Hair follicular keratinocyte (primary cell): ENCODE data around the gene FOLR2.

DNA sequence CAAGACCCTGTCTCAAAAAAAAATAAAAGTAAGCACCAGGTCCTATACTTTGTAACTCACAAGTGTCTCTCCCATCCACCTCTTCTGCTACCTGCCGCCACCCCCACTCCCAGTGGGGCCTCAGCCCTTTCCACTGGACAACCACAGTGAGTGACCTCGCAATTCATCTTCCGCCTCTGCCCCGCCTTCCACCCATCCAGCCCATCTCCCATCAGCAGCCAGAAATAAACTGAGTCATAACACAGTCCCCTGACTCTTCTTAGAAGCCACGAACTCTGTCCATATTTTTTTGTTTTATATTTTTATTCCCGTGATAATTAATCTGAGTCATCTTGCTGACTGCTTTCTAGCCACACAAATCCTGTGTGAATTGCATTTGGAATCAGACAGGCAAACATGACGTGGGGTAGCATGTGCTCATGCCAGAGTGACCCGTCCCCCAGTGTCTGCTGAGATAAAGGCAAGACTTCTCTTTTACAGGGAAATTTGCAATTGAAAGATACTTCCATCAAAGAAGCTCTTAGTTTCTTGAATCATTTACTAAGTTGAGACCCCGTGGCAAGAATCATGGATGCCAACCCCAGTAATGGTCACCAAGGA, 7.0 kb downstream of the FADD start:
- RAMPAGE, long total RNA = no peak

DNA sequence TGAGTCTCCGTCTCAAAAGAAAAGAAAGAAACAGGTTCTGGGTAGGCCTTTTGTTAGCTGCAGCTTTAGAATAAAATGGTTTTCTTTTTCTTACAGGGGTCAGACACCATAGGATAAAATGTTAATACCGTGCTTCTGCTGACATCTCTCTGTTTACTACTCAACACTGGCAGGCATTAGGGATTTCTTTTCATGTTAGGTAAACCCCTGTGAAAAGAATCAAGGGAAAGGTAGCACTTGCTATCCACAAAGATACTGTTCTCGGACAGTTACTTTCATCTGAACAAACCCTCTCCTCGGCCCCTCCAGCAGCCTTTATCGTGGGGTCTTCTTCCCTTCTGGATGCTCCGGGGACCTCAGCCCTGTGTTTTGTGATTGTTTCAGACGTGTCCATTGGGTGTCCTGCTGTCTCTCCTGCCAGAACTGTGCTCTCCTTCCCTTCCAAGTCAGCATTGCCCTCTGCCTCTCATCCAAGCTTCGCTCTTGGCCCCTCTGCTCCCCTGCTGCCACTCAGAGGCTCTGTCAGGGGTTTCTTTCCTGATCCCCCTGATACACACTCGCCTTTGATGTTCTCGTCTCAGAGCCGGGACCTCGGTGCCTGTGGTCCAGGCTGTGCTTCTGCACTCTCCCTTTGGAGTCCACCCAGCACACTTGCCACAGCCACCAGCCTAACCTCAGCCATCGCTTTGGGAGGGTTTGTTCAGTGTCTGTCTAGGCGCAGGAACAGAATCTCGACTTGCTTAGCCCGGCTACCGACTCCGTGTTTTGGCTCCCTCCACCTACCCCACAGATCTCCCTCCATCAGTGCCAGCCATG, 28.9 kb downstream of the PPFIA1 start:
- RAMPAGE, long total RNA = no peak

DNA sequence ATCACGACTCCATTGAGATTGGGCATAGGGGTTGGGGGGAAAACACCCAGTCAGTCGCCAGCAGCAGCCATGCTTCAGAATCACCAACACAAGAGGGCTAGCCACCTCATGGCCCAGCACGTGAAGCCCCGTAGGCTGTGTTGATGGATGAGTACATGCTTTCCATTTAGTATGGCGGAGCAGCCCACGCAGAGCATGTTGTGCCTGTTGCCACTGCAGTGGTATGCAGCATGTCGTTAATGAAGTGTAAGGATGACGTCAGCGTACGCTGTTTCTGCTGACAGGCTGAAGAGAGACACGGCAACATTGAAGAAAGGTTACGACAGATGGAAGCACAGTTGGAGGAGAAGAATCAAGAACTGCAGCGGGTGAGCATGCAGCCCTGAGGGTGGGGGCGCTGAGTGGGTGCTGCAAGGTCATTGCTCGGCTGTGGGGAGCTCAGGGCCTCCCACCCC, 62.7 kb downstream of the PPFIA1 start:
- RAMPAGE, long total RNA = no peak

DNA sequence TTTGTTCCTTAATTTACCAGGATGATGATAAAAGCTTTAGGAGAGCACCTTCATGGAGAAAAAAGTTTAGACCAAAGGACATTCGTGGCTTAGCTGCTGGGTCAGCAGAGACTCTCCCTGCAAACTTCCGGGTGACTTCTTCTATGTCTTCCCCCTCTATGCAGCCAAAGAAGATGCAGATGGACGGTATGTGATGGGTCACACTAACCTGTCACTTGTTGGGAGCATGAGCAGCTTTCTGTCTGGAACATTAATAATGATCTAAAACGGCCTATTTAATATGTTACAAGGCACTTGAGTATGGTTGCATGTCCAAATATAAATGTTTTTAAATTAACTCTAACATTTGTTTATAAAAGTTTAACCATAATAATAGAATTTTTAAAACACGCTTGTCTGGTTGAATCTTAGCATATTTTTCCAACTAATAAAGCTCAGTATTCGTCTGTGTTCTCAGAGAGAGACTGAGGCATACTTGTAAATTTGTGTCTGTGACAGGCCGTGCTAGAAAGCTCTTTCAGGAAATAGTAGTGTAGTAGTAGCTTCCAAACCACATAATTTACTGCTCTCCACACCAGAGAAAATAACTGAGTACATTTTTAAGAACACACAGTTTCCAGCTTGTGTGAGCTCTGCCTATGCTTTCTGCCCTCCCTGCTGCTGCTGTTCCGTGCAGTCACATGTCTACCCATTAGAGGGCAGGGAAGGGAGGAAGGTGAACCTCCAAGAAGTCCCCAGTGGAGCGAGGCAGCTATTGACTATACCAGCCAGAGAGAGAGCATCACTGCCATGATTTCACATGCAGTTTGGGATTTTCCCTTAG, 20.1 kb upstream of the CTTN start:
- RAMPAGE, long total RNA = no peak

DNA sequence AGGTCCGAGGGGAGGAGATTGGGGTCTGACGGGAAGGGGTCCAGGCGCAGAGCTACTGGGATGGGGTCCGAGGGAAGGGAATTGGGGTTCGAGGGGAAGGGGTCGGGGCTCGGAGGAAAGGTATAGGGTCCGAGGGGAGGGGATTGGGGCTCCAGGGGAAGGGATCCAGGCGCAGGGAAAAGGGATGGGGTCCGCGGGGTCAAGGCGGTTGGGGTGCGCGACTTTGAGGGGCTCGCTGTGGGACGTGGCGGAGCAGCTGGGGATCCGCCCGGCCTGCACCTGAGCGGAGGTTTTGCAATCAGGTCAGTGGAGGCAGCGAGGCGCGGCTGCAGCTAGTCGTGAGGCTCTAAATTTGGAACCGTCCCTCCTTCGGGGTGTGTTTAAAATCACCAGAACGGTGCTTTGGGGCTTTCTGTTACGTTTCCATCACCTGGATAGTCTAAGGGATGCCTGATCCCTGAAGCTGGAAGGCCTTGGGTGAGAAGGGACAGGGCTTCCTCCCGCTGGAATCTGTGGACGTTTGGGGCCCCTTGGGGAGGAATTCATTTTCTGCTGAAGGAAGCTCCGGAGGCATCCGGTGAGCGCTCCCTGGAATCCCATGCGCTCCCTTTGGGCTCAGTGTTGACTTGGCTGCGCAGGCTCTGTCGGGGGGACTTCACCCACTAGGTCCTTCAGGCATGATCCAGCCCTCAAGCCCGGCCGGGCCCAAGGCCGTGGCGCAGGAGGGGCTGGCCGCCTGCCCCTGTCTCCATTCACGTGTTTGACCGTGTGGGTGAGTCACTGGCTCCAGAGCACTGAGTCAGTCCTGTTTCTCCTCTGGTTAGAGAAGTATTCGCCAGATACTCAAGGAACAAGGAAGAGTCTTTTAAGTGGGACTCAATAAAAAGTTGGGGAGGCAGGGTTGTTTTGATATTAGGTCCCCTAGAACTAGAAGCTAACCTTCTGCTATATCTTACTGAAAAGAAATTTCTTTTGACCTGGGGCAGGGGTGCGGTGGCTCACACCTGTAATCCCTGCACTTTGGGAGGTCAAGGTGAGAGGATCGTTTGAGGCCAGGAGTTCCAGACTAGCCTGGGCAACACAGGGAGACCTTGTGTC, 1.2 kb downstream of the CTTN start:
- RAMPAGE, long total RNA = no peak

GRCh38 chr11:71453332-71453859, 393 bp downstream of the NADSYN1 start:
- RAMPAGE, long total RNA = no peak

DNA sequence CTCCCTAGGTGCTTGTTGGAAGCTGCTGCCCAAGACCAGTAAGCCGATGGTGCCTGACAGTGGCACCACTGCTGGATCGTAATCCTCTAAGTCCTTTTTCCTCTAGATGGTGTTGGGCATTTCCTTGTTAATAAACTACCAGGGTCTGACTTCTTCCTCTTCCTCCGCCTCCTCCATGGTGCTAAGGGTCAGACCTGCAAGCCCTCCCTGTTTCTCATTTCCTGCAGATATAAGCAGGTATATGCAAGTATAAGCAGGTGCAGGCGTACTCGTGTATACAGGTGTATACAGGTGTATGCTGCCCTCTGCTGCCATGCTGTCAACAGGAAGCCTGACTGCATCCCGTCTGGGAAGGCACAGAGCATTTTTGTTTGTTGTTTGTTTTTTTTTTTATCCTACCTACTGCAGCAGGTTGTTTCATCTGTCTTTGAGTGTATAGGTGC, 1.6 kb downstream of the NADSYN1 start:
- RAMPAGE, long total RNA = no peak

DNA sequence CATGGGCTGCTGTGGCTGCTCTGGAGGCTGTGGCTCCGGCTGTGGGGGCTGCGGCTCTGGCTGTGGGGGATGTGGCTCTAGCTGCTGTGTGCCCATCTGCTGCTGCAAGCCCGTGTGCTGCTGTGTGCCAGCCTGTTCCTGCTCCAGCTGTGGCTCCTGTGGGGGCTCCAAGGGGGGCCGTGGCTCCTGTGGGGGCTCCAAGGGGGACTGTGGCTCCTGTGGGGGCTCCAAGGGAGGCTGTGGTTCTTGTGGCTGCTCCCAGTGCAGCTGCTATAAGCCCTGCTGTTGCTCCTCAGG, 178 bp downstream of the KRTAP5-8 start:
- RAMPAGE, long total RNA = no peak

- RAMPAGE, long total RNA = no peak
Measured at GRCh38 chr11:71565031-71565230, 432 bp upstream of the KRTAP5-10 start.

DNA sequence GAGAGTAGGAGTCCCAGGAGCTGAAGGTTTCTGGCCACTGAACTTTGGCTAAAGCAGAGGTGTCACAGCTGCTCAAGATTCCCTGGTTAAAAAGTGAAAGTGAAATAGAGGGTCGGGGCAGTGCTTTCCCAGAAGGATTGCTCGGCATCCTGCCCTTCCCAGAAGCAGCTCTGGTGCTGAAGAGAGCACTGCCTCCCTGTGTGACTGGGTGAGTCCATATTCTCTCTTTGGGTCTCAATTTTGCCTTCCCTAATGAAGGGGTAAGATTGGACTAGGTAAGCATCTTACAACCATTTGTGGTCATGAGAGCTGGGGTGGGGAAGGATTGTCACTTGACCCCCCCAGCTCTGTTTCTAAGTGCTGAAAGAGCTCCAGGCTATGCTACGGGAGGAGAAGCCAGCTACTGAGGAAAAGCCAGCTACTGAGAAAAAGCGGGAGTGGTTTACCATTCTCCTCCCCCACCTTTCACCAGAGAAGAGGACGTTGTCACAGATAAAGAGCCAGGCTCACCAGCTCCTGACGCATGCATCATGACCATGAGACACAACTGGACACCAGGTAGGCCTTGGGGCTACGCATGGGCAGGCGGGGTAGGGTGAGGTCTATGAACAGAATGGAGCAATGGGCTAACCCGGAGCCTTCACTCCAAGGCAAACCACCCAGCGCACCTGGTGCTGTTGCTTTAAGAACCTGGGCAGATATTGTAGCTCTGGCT, 903 bp downstream of the IL18BP start:
- RAMPAGE, long total RNA = no peak

DNA sequence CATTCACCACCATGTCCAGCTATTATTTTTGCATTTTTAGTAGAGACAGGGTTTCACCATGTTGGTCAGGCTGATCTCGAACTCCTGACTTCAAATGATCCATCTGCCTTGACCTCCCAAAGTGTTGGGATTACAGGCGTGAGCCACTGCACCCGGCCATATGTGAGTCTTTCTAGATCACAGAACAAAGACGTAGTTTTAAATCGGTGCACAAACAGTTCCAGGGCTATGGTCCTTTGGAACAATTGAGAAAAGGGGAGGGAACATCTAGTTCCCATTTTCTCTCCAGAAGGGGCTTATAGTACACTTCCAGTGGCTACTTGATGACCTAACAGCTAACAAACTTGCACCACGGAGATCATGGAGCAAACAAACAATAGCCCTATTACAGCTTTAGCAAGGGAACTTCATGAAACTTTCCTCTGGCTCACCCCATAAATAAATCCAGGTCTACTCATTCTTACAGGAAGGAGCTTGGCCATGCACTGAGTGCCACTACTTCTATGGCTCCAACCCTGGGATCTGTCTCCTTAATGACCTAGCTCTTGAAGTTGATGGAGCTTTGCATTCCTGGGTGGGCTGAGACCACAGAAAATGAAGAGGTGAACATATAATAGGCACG, 8.4 kb upstream of the FOLR2 start:
- RAMPAGE, long total RNA = no peak

GRCh38 chr11:72216538-72217002, at the start of gene FOLR2:
Gene FOLR2 (plus strand): TSS chr11:72216794.
- RAMPAGE, long total RNA = no peak

- RAMPAGE, long total RNA = no peak
Measured at GRCh38 chr11:72575591-72575942, 98.7 kb downstream of the PDE2A start.

GRCh38 chr11:72634310-72634629, 40.0 kb downstream of the PDE2A start:
- RAMPAGE, long total RNA = no peak

GRCh38 chr11:72695508-72696159, 21.4 kb upstream of the PDE2A start:
- RAMPAGE, long total RNA = no peak

DNA sequence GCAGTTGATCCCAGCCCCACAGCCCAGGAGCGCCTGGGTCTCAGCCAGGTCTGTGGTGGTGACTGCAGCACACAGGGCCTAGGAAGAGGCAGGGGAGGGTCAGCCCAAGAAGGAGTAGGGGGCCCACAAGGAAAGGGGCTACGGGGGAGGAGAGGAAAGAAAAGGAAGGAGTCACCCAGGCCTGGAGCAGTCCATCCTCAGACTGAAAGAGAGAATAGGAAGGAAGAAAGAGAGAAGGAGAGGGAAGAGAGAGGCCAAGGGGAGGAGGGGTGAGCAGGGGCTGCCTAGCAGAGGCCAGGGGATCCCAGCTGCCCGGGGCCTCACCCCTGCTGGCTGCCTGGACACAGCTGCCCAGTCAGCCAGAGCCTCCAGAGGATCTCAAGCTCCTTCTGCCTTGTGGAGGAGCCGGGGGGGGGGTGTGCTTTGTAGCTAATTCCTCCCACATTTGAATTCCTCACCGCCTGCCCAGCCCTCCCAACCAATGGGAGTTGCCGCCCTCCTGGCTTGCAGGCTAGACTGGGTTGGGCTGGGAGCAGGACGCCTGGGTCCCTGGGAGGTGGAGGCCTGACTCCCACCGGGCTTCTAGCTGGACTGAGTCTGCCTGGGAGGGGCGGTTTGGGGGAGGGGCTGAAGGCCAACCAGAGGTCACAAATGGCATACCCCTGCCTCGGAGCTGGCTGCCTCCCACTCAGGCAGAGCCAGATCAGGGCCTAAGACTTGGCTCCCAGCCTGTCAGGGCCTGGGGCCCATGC, 29.0 kb upstream of the PDE2A start:
- RAMPAGE, long total RNA = no peak

- RAMPAGE, long total RNA = no peak
Measured at GRCh38 chr11:72707504-72707810, 33.2 kb upstream of the PDE2A start.

DNA sequence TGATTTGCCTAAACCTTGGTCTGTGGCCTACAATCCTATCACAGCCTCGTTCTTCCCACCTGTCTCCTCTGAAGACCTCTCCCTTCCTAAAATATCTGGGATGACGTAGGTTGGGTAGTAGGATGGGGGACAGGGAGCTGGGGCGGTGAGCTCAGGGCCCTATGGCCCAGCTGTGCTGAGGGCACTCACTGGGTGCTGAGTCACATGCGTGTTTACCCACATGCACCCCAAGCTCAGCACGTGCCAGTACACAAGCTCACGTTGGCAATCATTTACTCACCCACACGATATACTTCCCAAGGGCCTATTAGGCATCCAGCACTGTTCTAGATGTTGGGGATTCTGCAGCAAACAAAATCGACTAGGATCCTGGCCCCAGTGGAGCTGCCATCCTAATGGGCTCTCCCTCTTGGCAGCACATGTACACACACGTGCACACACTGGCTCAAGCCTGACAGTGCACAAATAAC, 28.7 kb downstream of the ARAP1 start:
- RAMPAGE, long total RNA = no peak

DNA sequence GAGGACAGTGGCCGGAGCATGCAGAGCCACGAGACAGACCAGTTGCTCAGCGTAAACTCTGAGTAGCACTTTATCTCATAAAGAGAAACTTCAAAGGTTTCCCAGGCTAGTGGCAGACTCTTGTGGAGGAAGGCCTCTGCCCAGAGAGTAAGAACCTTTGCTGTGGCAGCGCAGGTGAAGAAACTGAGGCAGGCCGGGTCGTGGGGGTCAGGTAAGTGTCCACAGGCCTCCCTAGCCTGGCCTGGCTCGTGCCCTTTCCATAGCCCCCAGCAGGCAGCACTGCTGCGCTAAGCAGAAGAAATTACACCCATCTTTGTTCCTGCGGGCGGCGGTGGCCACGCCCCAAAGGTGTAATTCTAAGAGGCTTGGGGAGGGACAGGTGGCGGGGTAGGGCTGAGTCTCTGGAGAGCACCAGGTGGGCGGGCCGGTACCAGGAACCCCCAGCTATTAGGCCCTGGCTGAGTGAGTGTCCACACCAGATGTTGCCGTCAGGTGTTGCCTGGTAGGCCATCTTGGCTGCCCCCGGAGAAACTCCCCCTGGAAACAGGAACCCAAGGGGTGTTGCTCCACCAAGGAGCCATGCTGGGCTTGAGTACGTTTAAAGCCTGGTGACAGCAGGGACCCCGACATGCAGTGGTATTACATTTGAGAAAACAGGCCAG, 12.2 kb upstream of the ARAP1 start:
- RAMPAGE, long total RNA = no peak

GRCh38 chr11:72778705-72779537, 14.9 kb downstream of the STARD10 start:
- RAMPAGE, long total RNA = no peak